Measurements from ENCODE around the genes GOLGA2 and CRAT.

DNA sequence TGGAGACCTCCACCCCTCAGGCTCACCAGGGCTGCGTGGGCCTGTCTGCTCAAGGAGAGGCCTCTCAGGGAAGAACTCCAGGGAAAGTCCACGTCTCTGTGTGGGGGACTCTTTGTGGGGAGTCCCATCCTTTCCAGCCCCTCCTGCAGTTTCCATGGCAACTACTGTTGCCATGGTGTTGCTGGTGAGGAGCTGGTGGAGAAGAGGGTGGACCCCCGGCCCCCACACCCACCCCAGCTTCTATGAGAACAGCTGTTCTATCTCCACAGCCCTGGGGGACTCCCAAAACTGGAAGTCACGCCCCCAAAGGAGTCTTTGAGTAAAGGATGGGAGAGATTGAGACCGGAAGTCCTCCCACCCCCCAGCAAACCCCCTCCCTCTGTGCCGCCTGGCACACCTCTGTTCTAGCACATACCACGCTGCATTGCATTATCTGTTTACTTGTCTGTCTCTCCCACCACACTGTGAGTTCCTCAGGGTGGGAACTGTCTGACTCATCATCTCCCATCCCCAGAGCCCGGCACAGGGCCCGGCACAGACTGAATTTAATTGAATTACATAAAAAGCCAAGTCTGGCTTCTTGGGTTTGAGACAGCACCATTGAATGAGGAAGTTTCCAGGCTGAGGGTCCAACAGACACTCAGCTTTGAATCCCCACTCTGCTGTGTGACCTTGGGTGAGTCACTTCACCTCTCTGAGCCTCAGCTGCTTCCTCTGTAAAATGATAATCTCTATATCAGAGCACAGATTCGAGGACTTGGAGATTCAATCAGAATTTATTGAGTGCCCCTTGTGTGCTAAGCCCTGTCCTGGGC, 12.7 kb downstream of the DNM1 start:
- RRBS: no CpG with 5 or more reads among the region's 10 CpGs

- RRBS: 2% methylated on average over 17 of the region's 46 CpGs
These were observed at the start of gene GOLGA2 for GRCh38 chr9:128275509-128276107. GOLGA2 (minus strand) TSS chr9:128276007.

- RRBS: no CpG with 5 or more reads among the region's 8 CpGs
These were observed 668 bp downstream of the COQ4 start for GRCh38 chr9:128323308-128323706.

GRCh38 chr9:128361795-128362469, 9.2 kb upstream of the URM1 start:
- RRBS: no CpG with 5 or more reads among the region's 19 CpGs

- RRBS: no CpG with 5 or more reads among the region's 21 CpGs
These were observed 654 bp downstream of the GLE1 start for GRCh38 chr9:128505002-128505743.

GRCh38 chr9:128550083-128550609, 2.2 kb upstream of the SPTAN1 start:
- RRBS: no CpG with 5 or more reads among the region's 3 CpGs

- RRBS: no CpG with 5 or more reads among the region's 2 CpGs
These were observed 6.5 kb downstream of the SPTAN1 start for GRCh38 chr9:128558976-128559287.

- RRBS: no CpG with 5 or more reads among the region's 18 CpGs
These were observed 48.8 kb downstream of the DYNC2I2 start for GRCh38 chr9:128607569-128608432.

GRCh38 chr9:128624383-128625111, 32.1 kb downstream of the DYNC2I2 start:
- RRBS: no CpG with 5 or more reads among the region's 18 CpGs

DNA sequence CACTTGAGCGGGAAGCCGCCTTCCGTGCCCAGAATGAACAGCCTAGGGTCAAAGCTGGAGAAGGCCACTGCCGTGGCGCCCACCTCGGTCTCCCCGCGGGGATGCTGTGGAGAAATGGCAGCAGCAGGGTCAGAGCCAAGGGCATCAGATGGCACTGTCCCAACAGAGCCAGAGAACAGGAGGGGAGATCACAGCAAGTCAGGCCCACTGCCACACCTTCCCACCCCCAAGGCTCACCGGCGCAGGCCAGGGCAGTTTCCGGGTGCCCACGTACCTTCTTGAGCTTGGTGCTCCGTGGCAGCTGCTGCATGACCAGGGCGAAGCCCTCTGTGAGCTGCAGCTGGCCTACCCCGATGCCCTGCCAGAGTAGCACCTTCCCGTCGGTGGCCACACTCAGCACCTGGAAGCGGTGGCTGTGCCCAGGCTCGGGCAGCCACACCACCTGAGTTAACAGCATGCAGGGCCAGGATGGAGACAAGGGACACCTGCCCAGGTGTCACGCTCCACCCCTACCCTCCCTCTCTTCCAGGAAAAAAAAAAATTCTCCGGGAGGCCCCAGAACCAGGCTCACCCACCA, 21.7 kb downstream of the DYNC2I2 start:
- RRBS: no CpG with 5 or more reads among the region's 21 CpGs

- RRBS: no CpG with 5 or more reads among the region's 11 CpGs
These were observed 2.5 kb downstream of the SET start for GRCh38 chr9:128691324-128692205.

DNA sequence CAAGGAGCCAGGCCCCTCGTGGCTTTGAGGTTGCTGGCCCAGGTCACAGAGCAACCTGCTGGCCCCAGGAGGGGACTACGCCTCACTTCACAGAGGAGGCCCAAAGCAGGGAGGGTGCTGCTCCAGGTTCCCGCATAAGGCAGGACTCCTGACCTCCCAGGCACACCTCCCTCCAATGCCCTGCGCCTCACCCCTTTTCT, 18.1 kb downstream of the KYAT1 start:
- RRBS: no CpG with 5 or more reads among the region's 4 CpGs

DNA sequence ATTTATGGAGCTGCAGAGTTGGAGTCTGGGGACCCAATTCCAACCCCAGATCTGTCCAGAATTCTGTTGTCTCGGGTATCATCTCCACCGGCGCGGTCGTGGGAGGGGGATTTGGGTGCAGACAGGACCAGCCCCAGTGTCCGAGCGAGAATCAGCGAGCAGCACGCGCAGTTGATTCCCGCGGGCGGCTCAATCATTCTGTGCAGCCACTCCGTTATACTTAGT, 277 bp downstream of the KYAT1 start:
- RRBS: no CpG with 5 or more reads among the region's 14 CpGs

- RRBS: no CpG with 5 or more reads among the region's 26 CpGs
These were observed 10.5 kb downstream of the LRRC8A start for GRCh38 chr9:128892119-128893147.

GRCh38 chr9:128912310-128913092, 8.3 kb upstream of the PHYHD1 start:
- RRBS: no CpG with 5 or more reads among the region's 13 CpGs

- RRBS: 80% methylated on average over 4 of the region's 27 CpGs
These were observed 3.8 kb upstream of the PHYHD1 start for GRCh38 chr9:128916714-128917675.

DNA sequence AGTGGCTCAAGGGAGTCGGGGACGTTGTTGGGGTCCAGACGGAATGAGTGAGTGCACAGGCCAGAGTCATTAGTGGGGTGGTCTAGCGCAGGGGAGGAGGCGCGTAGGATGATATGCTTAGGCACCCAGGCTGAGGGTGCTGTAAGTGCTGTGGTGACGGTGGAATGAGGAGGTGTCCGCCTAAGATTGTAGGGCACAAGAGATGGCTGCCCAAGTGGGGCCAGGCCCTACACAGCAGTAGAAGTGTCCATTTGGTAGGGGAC, 704 bp downstream of the MIGA2 start:
- RRBS: no CpG with 5 or more reads among the region's 8 CpGs

- RRBS: no CpG with 5 or more reads among the region's 18 CpGs
These were observed 5.0 kb upstream of the DOLPP1 start for GRCh38 chr9:129075722-129076537.

GRCh38 chr9:129110256-129110831, at the start of gene CRAT:
CRAT (minus strand) TSS chr9:129110793.
- RRBS: 1% methylated on average over 45 of the region's 63 CpGs

DNA sequence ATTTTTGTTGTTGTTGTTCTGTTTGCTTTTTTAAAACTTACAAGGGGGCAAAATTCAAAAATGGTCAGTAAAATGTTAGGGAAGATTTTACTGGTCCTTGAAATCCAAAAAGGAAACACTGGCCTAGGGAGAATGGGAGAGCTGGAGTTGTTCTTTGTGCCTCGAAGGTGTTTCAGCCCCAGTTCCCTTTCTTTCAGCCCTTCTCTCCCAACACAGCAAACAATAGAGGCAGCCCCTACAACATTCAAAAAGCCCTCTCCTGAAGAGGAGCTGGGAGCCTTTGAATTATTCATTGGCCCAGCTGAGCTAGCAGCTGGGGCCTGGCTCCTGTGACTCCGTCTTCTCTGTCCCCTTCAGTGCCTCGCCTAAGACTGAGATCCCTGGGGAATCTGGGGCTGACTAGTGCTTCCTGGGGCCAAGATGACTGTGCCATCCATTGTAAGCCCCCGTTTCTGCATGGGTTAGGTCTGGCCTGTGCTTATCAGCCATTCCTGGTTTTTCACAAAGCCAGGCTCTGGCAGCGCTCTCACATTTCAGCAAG, 15.4 kb downstream of the PTPA start:
- RRBS: no CpG with 5 or more reads among the region's 5 CpGs